CMK (cell line): ENCODE measurements around the genes SLC44A5 and AK5.

DNA sequence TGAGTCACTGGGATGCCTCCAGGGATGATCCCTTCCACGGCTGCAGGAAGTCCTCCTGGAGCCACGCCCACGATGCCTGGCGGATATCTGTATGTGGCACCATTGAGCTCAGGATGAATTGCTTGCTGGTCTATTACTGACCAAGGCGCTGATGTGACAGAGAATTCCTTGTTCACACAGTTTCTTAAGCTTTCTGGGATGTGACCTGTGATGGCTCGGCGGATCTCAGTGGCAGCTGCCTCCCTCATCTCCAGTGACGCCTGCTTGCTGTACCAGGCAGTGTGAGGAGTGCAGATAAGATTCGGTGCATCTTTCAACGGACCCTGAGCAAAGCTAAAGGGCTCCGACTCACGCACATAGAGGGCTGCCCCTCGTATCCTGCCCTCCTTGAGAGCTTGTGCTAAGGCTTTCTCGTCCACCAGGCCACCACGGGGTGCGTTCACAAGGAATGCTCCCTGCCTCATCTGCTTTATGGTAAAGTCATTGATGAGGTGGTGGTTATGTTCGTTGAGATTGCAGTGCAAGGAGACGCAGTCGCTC is 70.4 kb downstream of the WLS start:
- RRBS = no CpG with 5 or more reads among the region's 19 CpGs

GRCh38 chr1:68323020-68323759 is 90.9 kb upstream of the WLS start:
- RRBS = no CpG with 5 or more reads among the region's 16 CpGs

- RRBS = no CpG with 5 or more reads among the region's 4 CpGs
Observed at GRCh38 chr1:68358489-68358861, 91.3 kb downstream of the RPE65 start.

- RRBS = no CpG with 5 or more reads among the region's 3 CpGs
Observed at GRCh38 chr1:68975408-68975883, 478.6 kb upstream of the DEPDC1 start.

DNA sequence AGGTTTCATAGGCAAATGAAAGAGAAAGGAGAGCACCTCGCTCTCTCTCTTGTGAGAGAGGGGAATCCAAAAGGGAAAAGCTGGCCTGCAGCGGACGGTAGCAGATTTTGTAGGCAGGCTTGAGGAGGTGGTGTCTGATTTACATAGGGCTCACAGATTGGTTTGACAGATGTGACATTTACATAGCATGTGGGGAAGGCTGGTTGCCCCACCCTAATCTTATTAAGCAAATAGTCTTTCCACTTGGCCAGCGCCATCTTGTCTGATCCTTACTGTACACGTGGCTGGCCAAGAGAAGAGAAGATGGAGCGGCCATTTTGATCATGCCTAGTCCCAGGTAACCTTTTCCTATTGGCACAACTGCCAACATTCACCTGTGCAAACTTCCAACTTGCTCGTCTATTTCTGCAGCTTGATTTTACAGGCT is 16.1 kb upstream of the LRRC7 start:
- RRBS = no CpG with 5 or more reads among the region's 7 CpGs

GRCh38 chr1:70209995-70210299 is 4.6 kb upstream of the LRRC40 start:
- RRBS = no CpG with 5 or more reads among the region's 3 CpGs

GRCh38 chr1:70353612-70354588 is 622 bp downstream of the ANKRD13C start:
- RRBS = under 1% methylated on average over 20 of the region's 56 CpGs

- RRBS = no CpG with 5 or more reads among the region's 5 CpGs
Observed at GRCh38 chr1:70440723-70441723, 30.0 kb downstream of the CTH start.

DNA sequence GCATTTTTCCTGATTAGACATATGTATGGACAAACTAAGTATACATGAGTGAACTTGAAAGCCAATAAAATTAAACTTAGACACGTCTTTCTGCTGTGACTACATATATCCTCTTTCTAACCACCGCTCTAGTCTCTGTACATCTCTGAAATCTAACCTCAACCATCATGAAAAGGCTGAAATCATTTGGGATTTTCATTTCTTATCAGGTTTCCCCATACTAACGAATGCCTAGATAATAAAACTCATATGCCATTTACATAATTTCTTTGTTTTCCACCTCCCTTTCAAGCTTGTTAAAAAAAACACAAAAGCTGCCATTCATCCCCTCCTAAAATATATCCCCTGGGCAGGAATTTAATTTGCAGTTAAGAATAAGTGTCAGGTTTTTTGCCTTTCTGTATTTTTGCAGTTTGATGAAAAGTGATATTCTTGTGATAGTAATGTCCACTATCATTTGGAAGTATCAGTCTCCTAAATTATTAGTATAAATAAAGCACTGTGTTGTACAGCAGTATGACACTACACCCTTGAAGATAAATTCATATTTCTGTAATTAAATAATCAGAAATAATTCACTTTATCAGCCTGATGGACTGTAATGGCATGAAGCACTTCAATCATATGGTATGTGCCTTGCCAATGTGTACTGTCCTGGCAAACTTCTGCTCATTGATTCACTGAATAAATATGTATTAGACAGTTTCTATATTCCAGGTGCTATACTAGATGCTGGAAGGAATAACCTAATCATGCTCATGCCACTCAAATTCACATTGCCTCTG is 37.7 kb downstream of the PTGER3 start:
- RRBS = no CpG with 5 or more reads among the region's 3 CpGs

GRCh38 chr1:72283551-72284361 is 1.4 kb upstream of the NEGR1 start:
- RRBS = no CpG with 5 or more reads among the region's 44 CpGs

DNA sequence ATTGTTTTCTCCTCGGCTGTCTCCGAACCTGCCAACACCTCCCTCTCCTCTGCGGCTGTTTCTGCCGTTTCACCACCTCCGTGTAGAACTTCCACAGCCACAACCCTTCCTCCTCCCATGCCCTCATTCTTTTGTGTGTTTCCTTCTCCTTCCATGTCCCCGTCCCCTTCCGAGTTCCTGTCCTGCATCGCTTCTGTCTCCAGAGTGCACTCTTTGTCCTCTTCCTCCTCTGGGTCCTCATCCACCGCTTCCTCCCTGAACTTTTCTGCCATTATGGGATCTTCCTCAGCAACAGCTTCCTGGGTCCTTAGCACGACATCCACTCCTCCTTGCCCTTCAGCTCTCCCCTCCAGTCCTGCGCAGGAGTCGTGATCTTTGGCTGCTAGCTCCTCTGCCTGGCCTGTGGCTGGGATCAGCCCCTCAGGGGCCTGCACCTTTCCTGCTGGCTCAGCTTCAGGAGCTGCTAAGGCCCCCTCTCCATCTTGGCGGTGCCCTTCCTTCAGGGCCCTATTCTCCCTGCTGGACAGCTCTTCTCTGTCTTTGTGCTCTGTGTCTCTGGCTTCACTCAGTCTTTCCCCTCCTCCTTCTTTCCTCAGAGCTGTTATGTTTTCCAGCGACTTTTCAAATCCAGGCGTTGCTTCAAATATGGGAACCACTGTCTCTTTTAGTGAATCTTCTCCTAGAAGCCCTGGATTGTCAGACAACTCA is 59.3 kb upstream of the LRRC53 start:
- RRBS = no CpG with 5 or more reads among the region's 15 CpGs

GRCh38 chr1:75375444-75376498 is 235.1 kb downstream of the SLC44A5 start:
- RRBS = no CpG with 5 or more reads among the region's 28 CpGs

DNA sequence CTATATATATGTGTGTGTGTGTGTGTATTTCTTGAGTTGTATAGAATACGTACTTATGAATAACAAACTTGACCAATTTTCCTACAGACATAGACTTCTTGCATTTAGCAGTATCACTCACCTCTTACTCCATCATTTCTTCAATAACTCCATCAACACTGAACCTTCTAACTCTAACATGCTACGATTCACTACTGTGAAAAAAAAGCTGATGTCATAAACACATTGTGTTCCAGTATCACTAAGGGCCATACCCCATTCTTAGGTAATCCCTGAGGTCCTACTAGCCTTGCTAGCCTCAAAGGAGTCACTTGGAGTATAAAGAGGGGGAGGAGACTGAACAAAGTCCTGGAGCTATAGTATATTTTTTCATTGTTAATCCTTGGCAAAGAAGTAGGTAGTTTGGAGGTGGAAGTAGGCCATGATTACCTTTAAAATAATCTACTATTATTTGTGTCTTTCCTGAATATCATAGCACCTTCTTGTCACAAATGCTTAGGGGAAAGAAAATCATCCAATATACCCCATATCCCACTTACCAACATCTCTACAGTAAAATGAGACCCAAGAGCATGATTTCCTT is at the start of gene SLC44A5:
Gene SLC44A5, minus strand, starts transcription at position 196 of the 583 bp plus-strand sequence.
- RRBS = no CpG with 5 or more reads among the region's 2 CpGs

- RRBS = no CpG with 5 or more reads among the region's 16 CpGs
Observed at GRCh38 chr1:75725800-75726505, 1.4 kb downstream of the ACADM start.

DNA sequence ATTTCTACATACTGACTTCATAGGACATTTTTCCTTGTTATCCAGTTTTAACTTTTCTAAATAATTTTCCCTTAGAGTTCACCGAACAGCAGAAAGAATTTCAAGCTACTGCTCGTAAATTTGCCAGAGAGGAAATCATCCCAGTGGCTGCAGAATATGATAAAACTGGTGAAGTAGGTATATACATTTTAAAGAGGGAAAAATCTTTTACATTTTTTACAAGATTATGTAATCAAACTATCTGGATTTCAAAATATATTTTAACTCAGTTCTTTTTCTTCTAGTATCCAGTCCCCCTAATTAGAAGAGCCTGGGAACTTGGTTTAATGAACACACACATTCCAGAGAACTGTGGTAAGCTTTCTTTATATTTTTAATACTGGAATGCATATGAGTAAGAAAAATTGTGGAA is 8.1 kb downstream of the ACADM start:
- RRBS = no CpG with 5 or more reads among the region's 2 CpGs

DNA sequence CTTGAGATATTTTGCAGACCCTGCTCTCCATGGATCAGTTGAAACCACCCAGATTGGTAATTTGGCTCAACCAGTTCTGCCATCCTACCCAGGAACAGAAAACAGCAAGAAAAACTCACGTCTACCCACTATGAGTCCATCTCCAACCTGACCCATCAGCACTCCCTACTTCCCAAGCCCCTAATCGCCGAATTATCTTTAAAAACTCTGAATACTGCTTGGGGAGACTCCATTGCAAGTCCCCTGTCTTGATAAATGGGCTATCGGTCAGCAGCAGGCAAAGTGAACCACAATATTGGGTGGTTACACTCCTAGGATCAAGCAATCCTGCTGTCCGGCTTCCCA is 496 bp upstream of the RABGGTB start:
- RRBS = no CpG with 5 or more reads among the region's 5 CpGs

DNA sequence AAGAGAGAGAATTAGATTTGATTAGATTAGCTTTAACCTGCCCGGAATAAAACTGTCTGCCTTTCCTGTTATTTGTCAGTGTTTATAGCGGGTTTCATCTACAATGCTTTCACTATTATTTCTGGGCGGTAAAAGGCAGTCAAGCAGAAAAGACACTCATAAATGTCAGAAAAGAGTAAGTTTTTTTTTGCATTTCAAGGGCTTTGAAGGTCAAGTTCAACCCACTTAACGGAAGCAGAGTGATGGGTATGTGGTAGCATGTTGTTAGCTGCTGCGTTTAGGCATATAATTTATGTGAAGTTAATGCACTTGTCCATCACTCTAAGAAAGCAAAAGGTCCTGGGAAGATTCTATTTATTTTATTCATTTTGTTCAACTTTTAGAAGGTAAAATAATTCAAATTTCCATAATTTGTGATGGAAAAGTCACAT is 220.0 kb downstream of the ST6GALNAC3 start:
- RRBS = no CpG with 5 or more reads among the region's 5 CpGs

- RRBS = 96% methylated on average over 11 of the region's 65 CpGs
Observed at GRCh38 chr1:76868109-76868917, 1.0 kb downstream of the ST6GALNAC5 start.

- RRBS = 83% methylated on average over 56 of the region's 76 CpGs
Observed at GRCh38 chr1:77281672-77282288, at the start of gene AK5. Gene AK5, plus strand, starts transcription at chr1:77282019.

GRCh38 chr1:77515395-77515911 is 167.0 kb downstream of the ZZZ3 start:
- RRBS = 23% methylated on average over 3 of the region's 9 CpGs